NCI-H460 (cell line): ENCODE results near the genes SMS and PTCHD1.

GRCh38 chrX:21855991-21856390 lies 204 bp downstream of the YY2 start:
RAMPAGE:
- cytosol, long total RNA = no peak
- long total RNA = no peak
- nucleus, long total RNA = no peak

RAMPAGE:
- cytosol, long total RNA = start-site peak on the plus strand at chrX:21940697-21940784, 12,016 and 7,730 reads in 2 replicates
- long total RNA = start-site peak on the plus strand at chrX:21940712-21940784, 2,953 and 3,911 reads in 2 replicates
- nucleus, long total RNA = start-site peak on the plus strand at chrX:21940712-21940784, 5,228 and 498 reads in 2 replicates
Measured at GRCh38 chrX:21940105-21941245, at the start of gene SMS. Gene SMS (plus strand): TSS chrX:21940709.

DNA sequence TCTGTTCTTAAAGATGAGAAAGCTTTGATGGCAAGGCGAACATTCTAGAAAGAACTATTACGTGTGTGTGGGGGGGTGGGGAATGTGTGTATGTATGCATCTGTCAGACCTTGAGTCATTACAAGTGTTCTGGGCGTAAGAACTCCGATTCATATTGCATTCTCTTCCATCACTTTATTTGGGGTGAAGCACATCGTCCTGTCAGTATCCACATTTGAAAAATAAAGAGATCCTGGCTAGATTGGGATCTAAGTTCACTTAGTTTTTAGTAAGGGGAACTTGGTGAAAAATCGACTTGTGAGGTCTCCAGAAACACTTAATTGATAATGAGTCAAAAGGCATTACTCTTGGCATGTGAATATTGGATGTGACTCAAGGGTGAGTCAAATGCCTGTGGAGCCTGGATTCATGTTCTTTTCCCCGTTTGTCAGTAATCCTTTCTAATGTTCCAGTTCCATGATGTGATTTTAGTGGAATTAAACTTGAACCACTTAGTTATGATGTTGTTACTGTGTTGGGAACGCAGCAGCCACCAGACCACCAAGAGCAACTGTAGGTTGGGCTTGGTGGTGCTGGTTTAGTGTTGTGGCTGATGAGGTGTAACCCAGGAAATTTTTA lies 3.2 kb downstream of the SMS start:
RAMPAGE:
- cytosol, long total RNA = no peak
- long total RNA = no peak
- nucleus, long total RNA = no peak

GRCh38 chrX:22032513-22033052 lies 458 bp downstream of the PHEX start:
RAMPAGE:
- cytosol, long total RNA = no peak
- long total RNA = no peak
- nucleus, long total RNA = no peak

DNA sequence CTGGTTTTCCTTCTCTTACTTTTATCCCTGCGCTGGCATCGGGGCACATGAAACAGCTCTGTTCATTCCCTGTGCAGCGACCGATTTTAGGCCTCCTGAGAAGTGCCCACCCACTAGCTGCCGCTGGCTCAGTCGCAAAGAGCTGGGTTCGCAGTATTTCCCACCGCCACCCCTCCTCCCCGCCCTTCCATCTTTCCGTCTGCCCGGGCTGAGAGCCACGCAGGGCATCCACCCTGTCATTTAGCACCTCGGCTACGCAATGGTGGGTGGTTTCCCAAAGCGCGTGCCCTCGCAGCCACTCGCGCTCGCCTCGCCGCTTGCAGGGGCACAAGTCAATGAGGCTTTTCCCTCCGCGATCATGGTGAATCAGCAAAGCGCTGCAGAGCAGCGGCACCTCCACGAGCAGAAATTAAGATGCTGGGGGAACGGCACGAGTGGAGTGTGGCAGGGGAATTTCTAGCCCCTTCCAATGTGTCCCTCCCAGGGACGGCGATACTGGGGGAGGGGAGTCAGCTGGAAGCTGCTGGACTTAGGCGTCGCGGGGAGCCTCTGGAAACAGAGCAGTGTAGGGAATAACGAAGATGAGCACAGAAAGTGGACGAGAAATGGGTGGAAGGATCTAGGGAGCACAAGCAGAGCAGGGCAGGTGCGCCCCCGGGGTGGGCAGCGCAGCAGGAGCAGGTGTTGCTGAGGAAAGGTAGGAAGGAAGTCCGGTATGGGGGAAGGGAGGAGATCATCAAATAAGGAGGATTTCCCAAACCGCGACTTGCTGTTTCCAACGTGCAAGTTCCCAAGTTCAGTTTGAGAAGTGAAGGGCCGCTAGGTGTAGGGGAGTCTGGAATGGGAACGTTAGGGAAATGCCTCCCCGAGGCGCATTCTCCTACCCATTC lies 2.4 kb upstream of the PTCHD1 start:
RAMPAGE:
- cytosol, long total RNA = no peak
- long total RNA = no peak
- nucleus, long total RNA = no peak

RAMPAGE:
- cytosol, long total RNA = no peak
- long total RNA = no peak
- nucleus, long total RNA = start-site peak on the minus strand at chrX:23333310-23333451, 44 and 13 reads in 2 replicates
Measured at GRCh38 chrX:23333056-23333878, 1.4 kb upstream of the PTCHD1 start.

RAMPAGE:
- cytosol, long total RNA = no peak
- long total RNA = no peak
- nucleus, long total RNA = no peak
Measured at GRCh38 chrX:23334617-23335148, at the start of gene PTCHD1. Gene PTCHD1 (plus strand): TSS chrX:23334849.

GRCh38 chrX:23335875-23336529 lies 1.4 kb downstream of the PTCHD1 start:
RAMPAGE:
- cytosol, long total RNA = no peak
- long total RNA = no peak
- nucleus, long total RNA = no peak

DNA sequence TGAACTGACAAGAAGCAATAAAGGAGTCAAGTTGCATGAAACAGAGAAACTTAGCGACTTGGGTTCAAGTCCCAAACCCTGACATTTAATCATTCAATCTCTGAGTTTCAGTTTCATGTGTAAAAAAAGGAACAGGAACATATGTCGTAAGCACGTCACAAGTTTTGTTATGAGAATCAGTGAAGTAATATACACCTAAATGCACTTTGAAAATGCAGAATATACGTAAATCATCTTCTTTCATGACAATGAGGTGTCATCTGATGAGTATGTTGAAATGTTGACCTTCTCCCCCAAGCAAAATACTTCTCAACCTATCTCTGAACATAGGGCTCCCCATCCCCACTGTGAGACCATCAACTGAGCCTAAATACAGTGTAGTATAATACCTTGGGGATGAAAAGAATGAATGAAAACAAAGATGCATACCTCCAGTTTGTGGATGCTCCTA lies 10.3 kb downstream of the ACOT9 start:
RAMPAGE:
- cytosol, long total RNA = no peak
- long total RNA = no peak
- nucleus, long total RNA = no peak

DNA sequence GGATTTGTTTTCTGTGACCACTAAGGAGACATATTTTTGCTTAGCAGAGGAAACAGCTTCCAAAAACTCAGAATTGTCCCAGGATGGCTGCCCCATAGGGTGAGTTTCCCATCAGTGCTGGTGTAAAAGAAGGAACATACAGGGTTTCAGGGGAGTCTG lies 56.1 kb downstream of the SAT1 start:
RAMPAGE:
- cytosol, long total RNA = no peak
- long total RNA = no peak
- nucleus, long total RNA = no peak

RAMPAGE:
- cytosol, long total RNA = no peak
- long total RNA = no peak
- nucleus, long total RNA = no peak
Measured at GRCh38 chrX:23900866-23901359, 6.8 kb downstream of the APOO start.

DNA sequence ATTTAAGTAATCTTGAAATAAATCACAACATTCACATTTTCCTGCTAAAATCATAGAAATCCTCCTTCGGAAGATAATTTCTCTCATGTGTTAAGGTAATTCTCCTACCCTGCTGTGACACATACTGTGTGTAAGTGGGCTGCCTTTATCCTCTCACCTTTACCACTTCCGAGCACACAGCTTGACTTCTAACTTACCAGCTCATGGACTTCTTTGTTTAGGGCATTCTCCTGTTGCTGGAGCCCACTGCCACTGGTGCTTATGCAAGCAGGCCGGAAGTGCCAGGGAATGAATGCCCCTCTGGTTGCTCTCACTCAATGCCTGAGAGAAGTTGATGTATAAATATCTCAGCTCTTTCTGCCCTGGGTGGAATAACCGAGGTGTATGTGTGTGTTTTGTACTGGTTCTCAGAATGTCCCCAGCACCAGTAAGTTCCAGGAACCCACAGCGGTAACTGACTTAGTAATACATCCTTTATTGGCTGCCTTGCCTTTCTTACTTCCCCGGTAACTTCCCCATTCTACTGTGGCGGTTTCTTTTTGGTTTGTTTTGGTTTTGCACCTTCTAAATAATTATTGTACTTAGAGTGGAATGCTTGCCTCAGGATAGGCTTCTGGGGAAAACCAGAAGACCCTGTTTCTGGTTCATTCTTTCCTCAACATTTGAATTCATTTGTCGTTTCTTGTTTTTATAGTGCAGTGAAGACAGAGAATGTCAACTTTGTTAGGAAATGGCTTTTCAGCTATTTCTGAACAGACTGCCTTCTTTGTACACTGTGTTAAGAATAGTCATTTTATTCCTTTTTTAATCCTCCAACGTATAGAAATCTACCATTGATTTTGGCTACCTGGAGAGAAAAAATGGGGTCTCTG lies 45.3 kb downstream of the CXorf58 start:
RAMPAGE:
- cytosol, long total RNA = no peak
- long total RNA = no peak
- nucleus, long total RNA = no peak

RAMPAGE:
- cytosol, long total RNA = no peak
- long total RNA = no peak
- nucleus, long total RNA = no peak
Measured at GRCh38 chrX:24023908-24024267, 3.1 kb downstream of the KLHL15 start.

DNA sequence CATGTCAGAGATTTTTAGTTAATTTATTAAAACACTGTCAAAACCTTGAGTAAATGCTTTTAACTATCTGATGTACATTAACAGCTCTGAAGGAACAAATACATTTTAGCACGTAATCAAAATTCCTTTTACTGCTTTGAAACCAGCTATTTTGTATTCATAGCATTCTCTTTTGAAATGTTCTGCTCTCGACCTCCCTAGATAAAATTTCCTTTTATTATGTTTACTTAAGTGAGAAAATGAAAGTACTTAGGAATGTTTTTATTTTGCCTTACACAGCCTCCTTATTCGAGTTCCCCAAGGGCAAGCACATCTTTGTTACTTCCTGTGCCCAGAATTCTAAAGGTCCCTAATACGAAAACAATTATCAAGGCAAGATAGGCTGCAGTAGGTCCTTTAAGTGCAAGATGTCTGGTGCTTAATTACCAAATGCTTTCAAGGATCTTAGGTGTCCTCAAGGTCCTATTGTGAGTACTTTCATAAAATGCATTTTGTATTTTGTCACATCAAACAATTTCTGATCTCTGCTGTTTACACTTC lies 3.0 kb upstream of the ZFX start:
RAMPAGE:
- cytosol, long total RNA = no peak
- long total RNA = no peak
- nucleus, long total RNA = no peak

DNA sequence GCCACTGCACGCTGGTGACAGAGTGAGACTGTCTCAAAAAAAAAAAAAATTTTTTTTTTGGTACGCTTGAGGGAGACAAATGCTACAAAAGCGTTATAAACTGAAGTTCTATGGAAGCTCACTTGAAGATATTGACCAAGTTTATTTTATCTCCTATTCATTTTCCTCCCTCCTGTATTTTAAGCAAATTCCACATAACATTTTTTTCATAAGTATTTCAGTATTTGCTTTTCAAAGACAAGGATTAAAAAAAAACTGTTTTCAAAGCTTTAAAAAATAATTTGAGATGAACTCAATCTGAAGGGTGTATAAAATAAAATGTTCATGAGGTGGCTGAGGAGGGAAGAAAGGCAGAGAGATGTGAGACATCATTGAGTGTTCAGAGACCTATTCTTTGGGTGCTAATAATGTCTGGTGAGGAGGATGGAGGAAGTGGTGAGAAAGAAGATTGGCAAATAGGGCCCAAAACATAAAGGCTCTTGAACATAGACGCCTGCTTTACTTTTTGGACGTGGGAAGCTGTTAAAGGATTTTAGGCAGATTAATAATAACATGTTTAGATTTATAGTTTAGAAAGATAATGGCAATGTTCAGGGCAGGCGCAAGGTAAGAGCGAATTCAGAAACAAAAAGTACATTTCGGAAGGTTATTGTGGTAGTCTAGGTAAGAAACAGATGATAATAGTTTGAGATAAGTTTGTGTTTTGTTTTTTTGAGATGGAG lies 38.8 kb downstream of the ZFX start:
RAMPAGE:
- cytosol, long total RNA = no peak
- long total RNA = no peak
- nucleus, long total RNA = no peak

DNA sequence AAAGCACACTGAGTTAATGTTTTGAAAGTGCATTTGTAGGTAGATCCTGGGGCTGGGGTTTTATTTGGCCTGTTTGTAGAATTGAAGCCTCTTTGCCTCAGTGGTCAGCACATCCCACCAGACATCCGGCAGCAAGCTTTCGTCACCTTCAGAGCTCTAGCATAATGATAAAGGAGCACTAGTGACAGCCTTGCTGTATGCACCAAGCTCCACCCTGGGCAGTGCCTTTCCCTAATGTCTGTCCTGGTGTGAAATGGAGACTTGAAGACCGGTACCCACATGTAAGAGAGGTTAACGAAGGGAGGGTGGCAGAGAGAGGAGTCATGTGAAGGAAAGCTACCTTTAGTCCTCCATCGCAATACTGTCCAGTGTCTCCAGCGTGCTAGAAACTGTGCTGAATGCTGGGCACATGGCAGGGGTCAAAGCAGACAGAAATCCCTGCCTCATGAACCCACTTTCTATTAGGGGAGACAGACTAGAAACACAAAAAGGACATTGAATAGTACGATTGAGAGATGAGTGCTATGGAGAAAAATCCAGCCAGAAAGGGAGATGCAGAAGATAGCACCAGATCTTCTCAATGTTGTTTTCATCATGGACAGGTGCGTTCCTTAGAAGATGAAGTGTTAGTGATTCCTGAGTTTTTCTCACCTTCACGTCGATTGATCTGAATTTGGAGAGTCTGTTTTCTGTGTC lies 80.5 kb downstream of the PDK3 start:
RAMPAGE:
- cytosol, long total RNA = no peak
- long total RNA = no peak
- nucleus, long total RNA = no peak

DNA sequence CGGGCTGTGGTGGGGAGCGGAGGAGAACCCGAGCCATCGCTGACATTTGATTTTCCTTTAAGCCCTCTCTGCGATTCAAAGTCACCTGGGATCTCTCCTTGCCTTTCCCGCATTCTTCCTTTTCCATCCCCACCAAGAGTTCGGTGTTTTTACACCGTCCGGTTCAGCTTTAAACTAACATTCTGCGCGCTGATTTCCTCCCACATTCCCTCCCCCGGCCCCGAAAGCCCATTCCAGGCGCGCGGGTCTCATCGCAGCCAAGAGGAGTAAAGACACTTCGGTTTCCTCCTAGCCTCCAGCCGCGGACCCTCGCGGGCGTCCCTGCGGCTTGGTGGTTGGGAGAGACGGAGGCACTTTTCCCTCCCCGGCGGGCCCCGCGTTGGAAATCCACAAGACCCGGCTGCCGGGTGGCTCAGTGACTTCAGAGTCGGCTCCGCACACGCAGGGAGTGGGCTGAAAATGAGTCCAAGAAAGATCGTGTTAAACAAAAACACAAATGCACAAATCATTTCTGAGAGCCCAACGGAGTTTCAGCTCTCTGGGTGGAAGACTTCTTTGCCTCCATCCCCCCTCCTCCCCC lies 1.9 kb upstream of the ARX start:
RAMPAGE:
- cytosol, long total RNA = no peak
- long total RNA = no peak
- nucleus, long total RNA = no peak

GRCh38 chrX:26262149-26262629 lies 46.2 kb downstream of the MAGEB5 start:
RAMPAGE:
- cytosol, long total RNA = no peak
- long total RNA = no peak
- nucleus, long total RNA = no peak

DNA sequence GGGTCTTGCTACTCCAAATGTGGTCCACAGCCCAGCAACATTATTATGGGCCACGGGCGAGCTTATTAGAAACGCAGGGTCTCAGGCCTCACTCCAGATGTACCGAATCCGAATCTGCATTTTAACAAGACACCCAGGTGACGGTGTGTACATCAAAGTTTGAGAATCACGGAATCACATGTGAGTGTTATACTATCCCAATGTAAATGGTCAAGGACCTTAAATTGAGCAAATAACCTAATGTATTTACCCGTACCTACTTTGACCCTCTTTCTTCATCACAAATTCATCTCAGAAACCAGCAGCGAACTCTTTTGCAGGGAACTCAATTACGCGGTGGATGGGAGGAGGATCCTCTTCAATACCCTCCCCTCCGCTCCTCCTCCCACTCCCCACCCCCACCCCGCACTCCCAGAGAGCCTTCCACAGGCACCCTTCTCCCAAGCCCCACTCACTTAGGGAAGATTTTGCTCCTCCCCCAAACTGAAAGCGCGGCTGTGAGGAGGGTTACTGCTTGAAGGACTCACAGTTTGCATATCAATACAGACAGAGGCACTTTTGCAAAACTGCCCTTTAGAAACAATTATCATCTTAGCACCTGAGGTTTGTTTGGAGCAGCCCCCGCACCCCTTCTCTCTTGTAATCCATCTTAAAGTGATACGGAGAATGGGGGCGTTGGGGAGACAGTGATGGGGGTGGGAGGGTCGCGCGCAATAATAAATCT lies 1.0 kb upstream of the IL1RAPL1 start:
RAMPAGE:
- cytosol, long total RNA = no peak
- long total RNA = no peak
- nucleus, long total RNA = no peak

GRCh38 chrX:30620990-30621496 lies 32.2 kb upstream of the GK start:
RAMPAGE:
- cytosol, long total RNA = no peak
- long total RNA = no peak
- nucleus, long total RNA = no peak